Osteocyte (in vitro differentiated cells): ENCODE data around the genes RFPL4A, NLRP4, ZSCAN5B and ZNF583.

DNA sequence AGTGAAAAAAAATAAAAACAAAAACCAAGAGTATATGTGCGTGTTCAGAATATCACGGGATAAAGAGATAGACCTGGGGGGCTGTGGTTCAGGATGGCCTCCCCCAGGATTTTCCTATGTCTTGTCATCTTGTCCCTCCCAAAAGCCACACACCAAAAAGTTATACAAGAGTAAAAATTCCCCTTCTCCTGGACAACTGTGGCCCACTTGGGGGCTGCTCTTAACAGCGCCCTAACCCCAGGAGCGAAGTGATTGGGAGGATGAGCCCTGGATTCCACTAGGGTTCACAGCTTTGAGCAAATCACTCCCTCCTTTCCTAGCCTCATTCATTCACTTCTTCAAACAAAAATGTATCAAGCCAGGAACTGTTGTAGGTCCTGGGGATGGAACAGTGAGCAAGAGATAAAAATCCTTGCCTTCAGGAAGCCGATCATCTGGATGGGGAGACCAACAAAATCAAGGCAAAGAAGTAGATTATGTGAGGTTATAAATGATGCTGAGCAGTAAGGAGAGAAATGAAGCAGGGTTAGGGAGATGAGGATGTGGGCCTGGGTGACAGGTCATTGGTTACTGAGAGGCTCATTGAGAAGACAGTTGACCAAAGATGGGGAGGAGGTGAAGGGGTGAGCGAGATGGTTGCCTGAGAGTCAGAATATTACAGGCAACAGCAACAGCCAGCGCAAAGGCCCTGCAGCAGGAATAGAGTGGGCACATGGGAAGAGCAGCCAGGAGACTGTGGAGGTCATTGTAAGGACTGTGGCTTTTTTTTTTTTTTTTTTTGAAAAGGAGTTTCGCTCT lies 2.3 kb downstream of the ZNF865 start:
- PRO-cap, result no peak

DNA sequence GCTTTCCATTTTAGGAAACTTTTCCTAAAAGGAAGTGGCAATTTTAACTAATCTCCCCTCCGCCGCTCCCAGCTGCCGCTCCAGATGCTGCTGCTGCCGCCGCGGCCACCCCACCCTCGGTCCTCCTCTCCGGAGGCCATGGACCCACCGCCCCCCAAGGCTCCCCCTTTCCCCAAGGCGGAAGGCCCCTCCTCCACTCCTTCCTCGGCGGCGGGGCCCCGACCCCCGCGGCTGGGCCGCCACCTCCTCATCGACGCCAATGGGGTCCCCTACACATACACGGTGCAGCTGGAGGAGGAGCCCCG lies 1.1 kb upstream of the ZNF581 start:
- PRO-cap, result no peak

GRCh38 chr19:55643771-55643832 lies 153 bp downstream of the ZNF581 start:
- PRO-cap, result no peak

GRCh38 chr19:55702266-55702681 lies 27.2 kb downstream of the EPN1 start:
- PRO-cap, result no peak

GRCh38 chr19:55712345-55712810 lies 25.8 kb downstream of the NLRP9 start:
- PRO-cap, result no peak

DNA sequence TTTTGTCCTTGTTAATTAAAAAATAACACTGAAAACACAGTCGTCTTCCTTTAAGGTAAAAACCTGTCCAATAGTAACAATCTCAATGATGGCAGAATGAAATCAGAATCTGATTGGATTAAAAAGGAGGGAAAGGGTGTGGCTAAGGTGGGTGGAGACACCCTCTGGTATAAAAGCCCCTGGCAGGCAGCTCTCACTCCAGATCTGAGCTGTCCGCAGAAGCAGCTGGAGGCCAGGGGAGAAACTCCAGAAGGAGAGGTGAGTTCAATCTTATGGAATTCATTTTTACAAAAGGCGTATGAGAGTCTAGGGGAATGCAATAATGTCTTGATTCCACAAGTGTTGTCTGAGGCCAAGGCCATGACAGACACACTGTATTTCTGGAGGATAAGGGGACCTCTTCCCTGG lies at the start of gene RFPL4A:
RFPL4A (plus strand) TSS at position 180 of the 408 bp plus-strand sequence.
- PRO-cap, result no peak

DNA sequence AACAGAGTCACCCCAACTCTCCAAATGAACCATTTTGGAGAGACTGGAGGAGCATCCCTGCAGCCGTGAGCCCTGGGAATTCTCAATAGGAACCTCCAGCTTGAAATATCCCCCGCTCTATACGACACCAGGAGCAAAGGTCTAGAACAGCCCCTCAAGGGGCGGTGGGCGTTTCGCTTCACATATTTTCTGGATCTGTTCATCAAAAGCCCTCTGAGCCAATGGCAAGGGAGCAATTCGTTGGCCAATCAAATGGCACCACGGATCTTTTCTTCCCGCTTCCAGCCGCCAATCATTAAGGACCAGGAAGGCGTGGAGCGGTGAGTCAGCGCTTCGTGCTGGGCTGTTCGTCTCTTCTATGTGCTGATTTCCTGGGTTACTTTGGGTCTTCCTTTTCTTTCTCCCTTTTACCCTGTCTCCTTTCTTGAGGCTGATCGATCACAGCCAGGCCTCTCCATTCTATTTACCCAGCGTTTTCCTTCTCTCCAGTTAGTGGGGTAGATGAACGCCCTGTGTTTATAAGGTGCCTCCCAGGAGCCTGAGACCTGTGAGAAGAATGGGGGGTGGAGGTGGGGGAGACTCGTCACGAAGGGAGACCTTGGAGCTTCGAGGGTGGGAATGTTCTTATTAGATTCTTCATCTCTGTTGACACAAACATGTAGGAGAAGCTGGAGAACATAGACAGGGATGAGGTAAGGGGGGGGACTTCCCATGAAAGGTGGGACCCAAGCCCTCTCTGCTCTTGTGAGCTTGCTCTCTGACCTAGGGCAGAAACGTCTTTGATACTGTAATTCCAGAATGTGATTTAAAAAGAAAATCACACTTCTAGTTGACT lies at the start of gene NLRP4:
NLRP4 (plus strand) TSS at position 298 of the 835 bp plus-strand sequence.
- PRO-cap, result no peak

GRCh38 chr19:56095233-56095701 lies 25.8 kb downstream of the ZNF787 start:
- PRO-cap, result no peak

GRCh38 chr19:56140146-56140948 lies 740 bp upstream of the ZNF444 start:
- PRO-cap, result bidirectional peak, plus-strand start at chr19:56140816, minus-strand start at chr19:56140657

GRCh38 chr19:56197485-56198101 lies at the start of gene ZSCAN5B:
Gene ZSCAN5B (minus strand): TSS chr19:56197783.
- PRO-cap, result no peak

- PRO-cap, result no peak
Observed at GRCh38 chr19:56305891-56306510, 8.6 kb downstream of the ZSCAN5A start.

- PRO-cap, result bidirectional peak, plus-strand start at chr19:56404332, minus-strand start at chr19:56404238
Observed at GRCh38 chr19:56404175-56404723, at the start of gene ZNF583. Gene ZNF583 (plus strand): TSS chr19:56404332.

DNA sequence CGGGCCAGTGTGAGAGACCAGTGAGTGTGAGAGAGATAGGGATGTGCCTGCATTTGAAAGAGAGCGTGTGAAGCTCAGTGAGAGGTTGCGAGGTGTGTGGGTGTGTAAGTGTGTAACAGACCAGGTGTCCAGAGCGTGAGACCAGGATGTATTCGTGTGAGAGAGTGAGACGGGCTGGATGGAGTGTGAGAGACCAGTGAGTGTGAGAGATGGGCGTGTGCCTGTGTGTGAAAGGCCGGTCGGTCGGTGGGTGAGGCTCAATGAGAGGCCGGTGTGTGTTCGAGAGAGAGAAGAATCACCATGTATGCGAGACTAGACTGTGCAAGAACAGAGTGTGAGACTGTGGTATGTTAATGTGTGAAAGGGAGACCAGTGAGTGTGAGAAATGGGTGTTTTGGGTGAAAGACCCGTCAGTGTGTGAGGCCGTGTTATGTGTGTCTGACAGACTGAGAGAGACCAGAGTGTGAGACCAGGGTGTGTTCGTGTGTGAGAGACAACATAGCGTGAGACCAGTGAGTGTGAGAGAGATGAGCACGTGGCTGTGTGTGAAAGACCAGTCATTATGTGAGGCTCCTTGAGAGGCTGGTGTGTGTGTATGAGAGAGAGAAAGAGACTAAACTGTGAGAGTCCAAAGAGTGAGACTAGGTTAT lies 779 bp downstream of the ZNF471 start:
- PRO-cap, result no peak

GRCh38 chr19:56613437-56614138 lies 18.5 kb downstream of the ZNF71 start:
- PRO-cap, result no peak

GRCh38 chr19:56966106-56966810 lies 125.7 kb upstream of the PEG3 start:
- PRO-cap, result no peak

GRCh38 chr19:56981317-56981974 lies 138.3 kb upstream of the USP29 start:
- PRO-cap, result no peak

DNA sequence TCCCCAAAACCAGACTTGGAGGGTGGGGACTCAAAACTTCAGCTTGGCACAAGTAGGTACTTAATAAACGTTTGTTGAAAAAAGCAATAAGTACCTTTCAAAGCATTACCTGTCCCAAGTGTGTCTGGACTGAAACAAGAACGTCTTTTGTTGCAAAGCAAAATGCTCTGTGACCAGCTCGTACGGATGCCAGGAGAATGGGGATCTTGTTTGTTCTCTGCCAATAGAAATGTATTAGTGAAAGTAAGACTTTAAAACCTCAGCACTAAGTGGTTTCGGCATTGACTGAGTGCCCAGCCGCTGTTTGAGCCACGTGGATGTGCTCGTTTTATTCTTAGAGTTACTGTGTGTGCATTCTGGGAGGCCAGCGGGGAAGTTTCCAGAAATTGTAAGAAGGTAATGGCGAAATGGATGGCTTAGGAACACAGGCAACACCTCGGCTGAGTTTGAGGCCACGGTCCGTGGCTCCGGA lies 117.1 kb upstream of the USP29 start:
- PRO-cap, result no peak

DNA sequence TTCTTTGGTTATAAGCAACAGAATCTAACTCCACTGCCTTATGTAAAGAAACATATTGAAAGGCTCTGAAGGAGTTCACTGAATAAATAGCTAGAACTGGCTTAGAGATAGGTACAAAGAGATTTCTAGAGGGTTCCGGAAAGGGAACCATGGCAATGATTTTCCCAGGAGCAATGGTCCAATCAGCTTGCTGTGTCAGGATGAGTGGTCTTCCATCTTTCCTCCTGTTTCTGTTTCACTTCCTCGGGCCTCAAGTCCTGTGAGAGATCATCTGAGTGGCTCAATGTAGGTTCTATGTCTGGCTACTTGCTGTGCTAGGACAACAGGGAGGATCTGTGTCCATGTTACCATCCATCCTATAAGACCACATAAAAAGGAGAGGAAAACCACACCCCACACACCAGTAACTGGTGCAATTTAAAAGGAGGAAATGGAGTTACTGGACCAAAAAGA lies 2.1 kb downstream of the AURKC start:
- PRO-cap, result no peak

DNA sequence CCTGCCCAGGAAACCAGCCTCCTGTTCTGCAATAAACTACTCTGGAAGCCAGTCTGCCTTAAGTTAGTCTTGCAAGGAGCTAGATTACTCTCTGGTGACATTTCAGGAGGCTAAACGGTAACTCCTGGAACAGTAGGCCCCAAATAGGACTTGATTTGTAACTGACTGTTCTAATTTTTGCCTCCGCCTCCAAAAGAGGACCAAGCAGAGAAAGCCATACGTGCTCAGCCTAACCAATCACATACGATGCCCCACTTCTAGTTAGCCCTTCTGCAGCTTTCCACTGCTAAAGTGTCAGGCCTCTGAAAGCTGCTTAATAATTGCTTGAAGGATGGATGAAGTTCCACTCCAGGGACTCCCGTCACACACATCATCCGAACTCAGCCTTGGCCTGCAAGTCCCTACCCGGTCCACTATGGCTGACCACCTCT lies 751 bp downstream of the ZNF805 start:
- PRO-cap, result no peak

- PRO-cap, result no peak
Observed at GRCh38 chr19:57547549-57548077, 12.1 kb downstream of the ZNF550 start.